ENCODE measurements around a stretch of chr7.

- RRBS, result no CpG with 5 or more reads among the region's 13 CpGs
These were observed 46.9 kb downstream of the DOCK4 start for GRCh38 chr7:112159032-112160041.

GRCh38 chr7:112192155-112192785, 13.9 kb downstream of the DOCK4 start:
- RRBS, result no CpG with 5 or more reads among the region's 4 CpGs

DNA sequence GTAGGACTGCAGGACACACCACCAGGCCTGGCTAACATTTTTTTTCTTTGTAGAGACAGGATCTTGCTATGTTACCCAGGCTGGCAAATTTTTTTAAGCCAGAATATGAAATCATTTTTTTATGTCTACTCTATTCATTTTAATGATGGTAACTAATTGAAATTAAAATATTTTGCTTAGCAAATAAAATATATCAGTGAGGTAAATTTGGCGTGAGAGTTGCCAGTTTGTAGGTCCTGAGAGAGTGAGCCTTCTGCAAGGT, 51.4 kb downstream of the ZNF277 start:
- RRBS, result no CpG with 5 or more reads among the region's 1 CpG

DNA sequence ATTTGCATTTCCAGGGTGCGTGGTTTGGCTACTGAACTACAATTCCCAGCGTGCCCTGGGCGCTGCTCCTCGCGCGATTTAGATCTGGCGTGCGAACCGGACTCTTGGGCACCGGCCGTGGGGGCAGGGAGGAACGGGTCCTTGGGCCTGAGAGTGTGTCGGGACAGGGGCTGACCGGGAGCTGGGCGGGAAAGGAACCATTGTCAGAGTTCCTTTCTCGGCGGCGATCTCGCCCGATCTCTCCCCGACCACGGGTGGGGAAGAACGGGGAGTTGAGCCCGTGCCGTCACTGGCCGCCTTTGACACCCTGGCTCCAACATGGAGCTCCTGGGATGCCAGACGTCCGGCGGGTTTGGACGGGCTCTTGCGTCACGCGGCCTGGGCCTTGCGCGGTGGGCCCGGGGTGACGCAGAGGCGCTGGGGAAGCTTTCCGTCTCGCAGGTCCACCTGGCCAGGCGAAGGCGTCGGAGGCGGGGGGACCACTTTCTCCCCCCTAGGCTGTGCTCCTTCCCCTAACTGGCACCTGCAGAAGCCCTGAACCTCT, 697 bp downstream of the IFRD1 start:
- RRBS, result 2% methylated on average over 14 of the region's 44 CpGs

DNA sequence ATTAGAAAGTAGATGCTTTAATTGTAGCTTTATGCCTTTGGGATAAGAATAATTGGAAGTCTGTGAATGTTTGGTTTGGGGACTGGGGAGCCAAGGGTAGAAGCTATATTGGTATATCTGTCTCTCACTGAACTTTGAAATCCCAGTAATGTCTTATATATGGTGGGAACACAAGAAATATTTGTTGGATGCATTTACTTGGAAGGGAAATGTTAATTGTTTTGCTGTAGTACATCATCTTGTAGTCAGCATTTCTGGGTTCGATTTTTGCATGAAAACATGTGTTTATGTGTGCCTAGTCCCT, 13.3 kb upstream of the LSMEM1 start:
- RRBS, result no CpG with 5 or more reads among the region's 1 CpG

DNA sequence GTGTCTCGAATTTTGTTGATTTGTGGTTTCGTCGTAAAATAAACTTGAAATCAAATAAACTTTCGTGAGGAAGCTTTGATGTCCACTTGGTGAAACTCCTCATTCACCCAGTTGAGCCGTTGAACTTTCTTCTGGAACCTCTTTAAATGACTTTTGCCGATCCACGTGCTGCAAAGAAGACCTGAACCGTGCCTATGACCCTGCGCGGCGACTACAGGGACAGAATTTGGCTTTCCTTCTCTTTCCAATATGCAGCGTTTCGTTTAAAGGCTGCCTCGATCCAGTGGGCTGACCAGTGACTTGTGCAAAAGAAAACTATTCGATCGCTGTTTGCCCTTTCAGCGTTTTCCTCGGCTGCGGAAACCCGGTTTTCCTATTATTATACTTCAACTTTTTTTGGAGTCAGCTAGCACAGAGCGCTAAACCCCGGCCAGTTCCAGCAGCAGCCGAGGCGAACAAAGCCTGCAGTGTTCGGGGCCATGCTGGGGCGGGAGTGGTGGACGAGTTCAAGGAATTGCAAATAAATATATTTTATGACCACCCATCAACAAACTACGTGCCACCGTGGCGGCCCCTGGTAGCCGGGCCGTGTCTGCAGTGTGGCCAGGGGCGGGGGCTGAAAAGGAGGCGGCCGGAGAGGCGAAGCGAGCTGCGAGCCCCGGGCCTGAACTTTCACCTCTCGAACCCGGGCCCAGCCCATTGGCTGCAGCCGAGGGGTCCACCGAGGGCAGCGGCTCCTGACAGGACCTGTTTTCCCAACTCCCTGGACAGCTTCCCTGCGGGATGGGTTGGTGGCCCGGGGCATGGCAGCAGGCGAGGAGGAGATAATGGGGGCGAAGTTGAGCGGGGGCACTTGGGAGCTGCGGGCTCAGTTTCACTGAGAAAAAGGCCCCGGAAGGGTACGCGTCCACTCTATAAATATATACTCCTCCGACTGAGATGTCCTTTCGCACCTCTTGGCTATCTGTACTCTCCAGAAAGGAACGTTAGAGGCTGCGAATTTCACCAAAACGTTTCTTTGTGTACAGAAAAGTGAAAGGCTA, 164.3 kb upstream of the PPP1R3A start:
- RRBS, result 5% methylated on average over 15 of the region's 58 CpGs

DNA sequence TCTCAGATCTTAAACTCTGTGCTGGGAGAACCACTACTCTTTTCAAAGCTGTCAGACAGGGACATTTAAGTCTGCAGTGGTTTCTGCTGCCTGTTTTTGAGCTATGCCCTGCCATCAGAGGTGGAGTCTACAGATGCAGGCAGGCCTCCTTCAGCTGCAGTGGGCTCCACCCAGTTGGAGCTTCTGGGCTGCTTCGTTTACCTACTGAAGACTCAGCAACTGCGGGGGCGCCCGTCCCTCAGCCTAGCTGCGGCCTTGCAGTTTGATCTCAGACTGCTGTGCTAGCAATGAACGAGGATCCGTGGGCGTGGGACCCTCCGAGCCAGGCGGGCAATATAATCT, 159.4 kb upstream of the FOXP2 start:
- RRBS, result no CpG with 5 or more reads among the region's 10 CpGs

DNA sequence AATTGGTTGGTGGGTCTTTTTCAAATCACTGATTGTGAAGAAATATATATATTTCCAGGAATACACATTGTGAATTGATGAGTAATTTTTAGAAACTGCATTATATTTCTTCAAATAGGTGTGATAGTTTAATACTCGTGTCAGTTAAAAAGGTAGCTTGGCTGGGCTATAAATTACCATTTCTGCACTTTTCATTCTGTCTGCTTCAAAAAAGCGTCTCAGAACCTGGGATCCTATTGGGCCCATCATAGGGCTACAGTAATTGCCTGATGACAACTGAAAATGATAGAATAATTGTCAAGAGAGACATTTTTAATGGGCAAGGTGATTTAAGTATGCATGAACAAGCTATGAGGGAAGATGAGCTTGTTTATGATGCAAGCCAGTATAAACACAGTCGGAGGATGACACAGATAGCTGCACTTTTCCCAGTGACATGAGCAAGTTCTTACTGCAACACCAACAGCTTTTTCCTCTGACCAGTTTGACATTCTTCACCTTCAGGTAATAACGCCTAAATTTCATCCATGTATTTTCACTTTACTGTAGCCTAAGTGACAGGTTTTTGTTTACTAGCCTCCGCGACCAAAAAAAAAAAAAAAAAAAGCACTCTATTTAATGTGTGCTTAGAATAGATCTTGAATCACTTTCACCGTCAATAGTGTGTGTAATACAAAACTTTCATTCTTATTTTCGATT, 1.5 kb downstream of the FOXP2 start:
- RRBS, result no CpG with 5 or more reads among the region's 8 CpGs

- RRBS, result no CpG with 5 or more reads among the region's 3 CpGs
These were observed 11.8 kb downstream of the FOXP2 start for GRCh38 chr7:114426331-114426910.

- RRBS, result no CpG with 5 or more reads among the region's 3 CpGs
These were observed 184.5 kb upstream of the MDFIC start for GRCh38 chr7:114737416-114737724.

DNA sequence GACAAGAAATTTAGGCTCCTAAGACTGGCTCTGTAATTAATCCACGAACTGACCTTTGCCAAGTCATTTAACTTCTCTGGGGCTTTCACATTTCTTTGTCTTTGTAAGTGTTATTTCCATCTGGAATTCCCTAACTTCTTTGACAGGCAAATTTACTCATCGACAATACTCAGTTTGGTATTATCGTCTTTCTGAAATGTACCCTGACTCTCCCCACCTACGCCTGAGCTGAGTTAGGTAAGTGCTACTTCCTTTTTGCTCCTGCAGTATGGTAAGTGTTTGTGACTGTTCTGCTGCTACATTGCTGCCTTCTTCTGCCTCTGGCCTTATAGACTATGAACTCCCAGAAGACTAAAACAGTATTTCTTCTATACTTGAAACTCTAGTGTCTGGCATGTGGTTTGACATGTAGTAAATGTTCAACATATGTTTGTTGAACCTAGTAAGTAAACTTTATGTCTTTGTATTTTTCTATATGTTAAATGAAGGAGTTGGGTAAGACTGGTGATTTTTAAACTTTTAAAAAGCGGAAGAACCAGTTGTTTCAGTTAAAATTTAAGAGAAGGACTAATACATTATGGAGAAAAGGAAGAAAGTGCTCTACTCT, 5.4 kb upstream of the MDFIC start:
- RRBS, result no CpG with 5 or more reads among the region's 5 CpGs

DNA sequence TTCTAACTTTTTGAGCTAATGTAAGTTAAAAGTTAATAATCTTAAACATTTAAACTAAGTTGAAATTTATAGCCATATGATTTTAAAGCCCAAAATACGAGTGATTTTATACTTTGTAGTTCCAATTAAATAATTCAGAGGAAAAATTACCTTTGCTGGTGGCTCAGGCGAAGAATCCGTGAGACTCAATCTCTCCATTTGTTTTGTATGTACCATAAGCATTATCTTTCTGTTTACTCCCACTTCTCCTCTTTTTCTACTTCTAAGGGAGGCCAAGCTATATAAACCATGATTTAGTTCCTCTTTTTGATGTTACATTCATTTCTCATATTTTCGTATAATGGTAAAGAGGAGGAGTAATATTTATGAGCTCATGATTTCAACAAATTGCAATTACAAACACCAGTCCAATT, 50.7 kb upstream of the TES start:
- RRBS, result no CpG with 5 or more reads among the region's 4 CpGs

DNA sequence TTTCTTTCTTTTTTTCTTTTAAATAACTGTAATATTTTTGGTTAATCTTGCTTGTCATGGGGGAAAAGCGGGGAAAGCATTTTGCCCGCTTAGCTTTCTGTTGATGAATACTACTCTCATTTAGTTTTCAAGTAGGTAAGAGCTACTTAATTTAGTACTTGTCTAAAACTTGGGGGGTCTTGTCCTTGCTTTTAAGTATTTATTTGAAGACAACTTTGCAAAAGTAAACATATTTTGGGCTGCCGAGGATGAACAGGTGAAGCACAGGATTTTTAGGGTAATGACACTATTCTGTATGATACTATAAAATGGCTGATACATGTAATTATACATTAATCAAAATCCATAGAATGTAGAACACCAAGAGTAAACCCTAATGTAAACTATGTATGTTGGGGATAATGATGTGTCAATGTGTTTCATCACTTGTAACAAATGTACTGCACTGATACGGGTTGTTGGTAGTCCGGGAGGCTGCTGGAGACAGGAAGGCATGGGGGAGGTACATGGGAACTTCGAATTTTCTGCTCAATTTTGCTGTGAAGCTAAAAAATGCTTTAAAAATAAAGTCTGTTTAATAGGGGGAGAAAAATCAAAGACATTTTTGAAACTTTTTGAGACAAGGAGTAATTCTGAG, 1.8 kb downstream of the TES start:
- RRBS, result no CpG with 5 or more reads among the region's 6 CpGs

- RRBS, result no CpG with 5 or more reads among the region's 4 CpGs
These were observed 17.9 kb downstream of the TES start for GRCh38 chr7:116228264-116228622.

DNA sequence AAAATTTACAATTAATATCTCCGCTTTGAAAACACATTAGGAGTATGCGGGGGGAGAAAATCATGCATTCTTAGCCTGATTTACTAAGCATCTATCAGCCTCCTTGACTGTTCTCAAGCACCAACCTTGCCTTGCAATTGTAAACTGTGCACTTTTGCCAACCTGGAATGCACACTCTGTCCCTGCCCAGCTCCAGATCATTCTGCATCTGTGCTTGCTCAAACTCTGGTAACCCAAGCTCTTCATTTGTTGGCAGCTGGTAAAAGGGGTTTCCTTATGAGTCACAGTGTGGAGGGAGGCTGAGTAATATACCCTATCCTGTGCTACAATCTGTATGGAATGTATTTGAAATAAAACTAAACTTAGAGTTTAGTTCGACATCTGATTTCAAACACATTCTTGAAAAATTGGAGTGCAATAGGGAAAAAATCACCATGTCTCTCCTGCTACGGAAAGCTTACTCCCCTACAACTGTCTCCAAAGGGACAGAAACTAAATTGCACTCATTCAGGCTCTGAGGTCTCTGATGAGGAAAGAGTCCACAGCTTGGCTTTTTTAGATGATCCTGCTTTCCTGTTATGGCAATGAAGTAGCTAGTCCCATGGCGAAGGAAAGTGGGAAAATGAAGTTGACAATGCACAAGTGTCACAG, 61.7 kb downstream of the TES start:
- RRBS, result no CpG with 5 or more reads among the region's 5 CpGs

GRCh38 chr7:116315192-116315829, 105.0 kb downstream of the TES start:
- RRBS, result no CpG with 5 or more reads among the region's 8 CpGs

GRCh38 chr7:116353963-116354493, 143.7 kb downstream of the TES start:
- RRBS, result no CpG with 5 or more reads among the region's 9 CpGs

DNA sequence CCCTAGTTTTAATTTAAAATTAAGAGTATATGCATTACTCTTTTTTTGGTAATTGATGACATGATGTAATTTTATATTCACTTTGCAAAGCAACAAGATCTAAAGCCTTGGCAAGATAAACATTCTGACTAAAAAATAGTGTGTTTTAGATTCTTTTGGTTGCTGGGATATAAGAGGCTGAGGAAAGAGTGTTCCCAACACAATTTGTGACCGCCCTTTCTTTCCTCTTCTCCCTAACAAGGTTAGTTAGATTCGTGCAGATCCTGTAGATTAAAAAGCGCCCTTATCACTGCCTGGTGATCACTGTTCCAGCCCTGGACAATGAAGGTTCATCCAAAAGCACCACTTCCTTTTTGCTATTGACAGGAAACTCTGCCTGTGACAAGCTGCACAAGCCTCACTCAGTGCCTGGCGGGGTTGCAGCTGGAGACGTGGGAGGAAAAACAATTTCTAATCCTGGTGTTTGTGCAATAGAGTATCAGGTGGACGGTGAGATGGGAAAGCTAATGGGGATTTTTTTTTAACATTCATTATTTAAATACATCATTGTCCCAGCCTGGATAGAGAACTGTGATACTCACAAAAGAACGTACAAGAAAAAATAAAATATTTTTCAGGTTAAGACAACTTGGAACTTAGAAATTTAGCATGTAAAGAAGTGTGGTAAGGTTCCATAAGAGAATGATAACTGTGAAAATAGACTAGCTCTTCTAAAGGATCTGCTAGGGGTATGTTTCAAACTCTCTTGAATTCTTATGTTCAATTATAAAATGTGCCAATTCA, 105.9 kb upstream of the CAV2 start:
- RRBS, result no CpG with 5 or more reads among the region's 7 CpGs

GRCh38 chr7:116409010-116409437, 90.5 kb upstream of the CAV2 start:
- RRBS, result no CpG with 5 or more reads among the region's 21 CpGs

Measured in PFSK-1 (cell line).